ENCODE measurements around a stretch of chr5.

DNA sequence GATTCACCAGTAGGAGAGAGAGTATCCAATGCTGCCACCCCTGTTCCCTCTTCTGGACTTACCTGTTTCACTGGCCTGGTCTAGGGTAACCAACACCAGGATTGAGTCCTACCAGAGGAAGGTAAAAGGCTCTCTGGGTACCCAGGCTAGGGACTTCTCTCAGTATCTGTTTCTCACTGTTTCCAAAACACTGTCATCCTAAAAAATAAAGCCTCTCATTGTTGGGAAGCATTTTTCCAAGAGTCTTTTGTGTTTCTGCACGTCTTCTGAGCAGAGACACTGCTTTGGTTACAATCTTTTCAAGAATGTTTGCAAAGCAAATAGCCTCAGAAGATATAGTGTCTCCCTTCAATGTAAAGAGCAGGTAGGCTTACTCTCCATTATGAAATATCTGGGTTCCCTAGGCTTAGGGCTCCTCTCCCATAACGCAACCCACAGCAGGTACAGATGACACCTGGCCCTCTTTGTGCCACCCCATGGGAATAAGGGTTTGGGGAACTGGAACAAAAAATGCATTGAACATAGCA, 30.0 kb upstream of the GABRP start:
- PRO-cap: no peak

DNA sequence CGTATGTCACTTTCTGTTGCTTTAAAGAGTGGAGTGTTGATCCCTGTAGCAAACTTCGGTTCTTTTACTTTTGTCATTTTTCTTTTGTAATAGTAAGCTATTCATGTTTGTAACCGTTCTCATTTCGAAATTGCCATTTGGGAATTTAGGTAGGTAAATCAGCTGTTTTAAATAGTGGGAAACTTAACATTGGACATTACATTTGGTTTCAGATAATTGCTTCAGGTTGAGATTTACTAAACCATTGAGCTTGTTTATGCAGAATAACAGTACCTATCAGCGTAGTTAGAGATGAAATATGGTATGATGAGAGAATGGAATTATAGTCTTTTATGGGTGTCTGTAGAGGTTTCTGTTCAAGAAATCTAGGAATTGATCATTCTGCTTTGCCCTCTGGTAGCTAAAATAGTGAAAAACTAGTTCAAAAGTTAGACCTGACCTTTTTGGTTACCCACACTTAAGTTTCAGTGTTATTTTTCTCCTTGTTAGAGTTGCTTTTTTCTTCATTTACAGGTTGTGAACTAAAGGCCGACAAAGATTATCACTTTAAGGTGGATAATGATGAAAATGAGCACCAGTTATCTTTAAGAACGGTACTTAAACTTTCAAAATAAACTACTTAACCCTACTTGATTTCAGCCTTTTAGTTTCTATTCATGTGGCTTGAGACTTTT, 2.0 kb downstream of the NPM1 start:
- PRO-cap: no peak

- PRO-cap: no peak
Measured at GRCh38 chr5:171570175-171570918, 150.9 kb downstream of the FGF18 start.

GRCh38 chr5:171578206-171578749, 158.8 kb downstream of the FGF18 start:
- PRO-cap: no peak

- PRO-cap: no peak
Measured at GRCh38 chr5:171737604-171738277, 47.9 kb upstream of the SMIM23 start.

GRCh38 chr5:172063476-172063829, 57.0 kb upstream of the FBXW11 start:
- PRO-cap: no peak

- PRO-cap: no peak
Measured at GRCh38 chr5:172111045-172111771, 76.8 kb downstream of the STK10 start.

GRCh38 chr5:172189381-172189868, 1.4 kb upstream of the STK10 start:
- PRO-cap: no peak

GRCh38 chr5:172384339-172384552, 70.1 kb downstream of the SH3PXD2B start:
- PRO-cap: no peak

- PRO-cap: no peak
Measured at GRCh38 chr5:172411310-172411804, 43.0 kb downstream of the SH3PXD2B start.

GRCh38 chr5:172607119-172607903, 33.8 kb upstream of the NEURL1B start:
- PRO-cap: no peak

DNA sequence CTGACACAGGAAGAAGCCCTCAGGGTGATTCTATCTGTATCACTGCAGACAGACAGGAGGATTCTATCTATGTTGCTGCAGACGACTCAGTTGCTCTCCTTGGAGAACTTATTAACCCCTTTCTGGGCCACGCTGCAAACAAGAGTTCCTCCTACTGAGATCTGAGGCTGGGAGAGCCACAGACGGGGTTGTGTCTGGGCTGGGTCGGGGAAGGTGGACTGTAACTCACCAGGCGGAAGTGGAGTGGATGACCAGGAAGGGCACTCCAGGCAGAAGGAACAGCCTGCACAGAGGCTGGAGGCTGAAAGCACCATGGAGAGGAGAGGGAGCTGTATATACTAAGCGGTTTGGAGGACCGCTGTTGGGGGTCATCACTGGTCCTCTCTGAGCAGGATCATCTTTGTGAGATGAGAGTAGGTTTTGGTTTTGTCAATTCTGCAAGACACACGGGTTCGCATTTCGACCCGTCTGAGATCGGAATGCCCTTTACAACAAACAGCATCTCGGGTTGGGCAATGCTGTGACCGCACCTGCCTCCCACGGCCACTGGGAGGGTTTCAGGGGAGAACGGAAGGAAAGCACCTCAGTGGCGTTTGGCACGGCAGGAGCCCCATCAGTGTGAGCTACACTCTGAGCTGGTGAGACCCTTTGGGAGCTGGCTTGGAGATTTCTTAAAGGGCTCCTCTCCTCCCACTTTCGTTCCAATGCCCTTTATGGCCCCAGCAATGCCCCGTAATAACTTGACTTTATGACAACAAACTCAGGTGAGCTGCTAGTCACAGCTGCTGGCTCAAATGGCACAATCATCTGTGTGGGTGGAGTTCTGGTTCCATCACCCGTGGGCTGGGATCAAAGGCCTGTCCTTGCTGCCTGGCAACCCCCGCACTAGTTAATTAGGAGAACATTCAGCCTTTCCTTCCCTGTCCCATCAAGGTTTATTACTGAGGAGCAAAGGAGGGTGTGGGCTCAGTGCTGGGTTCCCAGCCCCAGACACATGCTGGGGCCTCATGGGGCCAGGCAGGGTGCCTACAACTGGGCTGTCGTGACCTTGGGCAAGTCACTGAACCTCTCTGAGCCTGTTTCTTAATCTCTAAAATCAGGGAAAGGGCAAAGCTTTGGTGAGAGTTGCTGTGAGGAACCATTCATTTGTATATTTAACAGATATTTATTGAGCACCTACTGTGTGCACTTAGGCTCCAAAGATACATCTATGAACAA, 18.6 kb upstream of the NEURL1B start:
- PRO-cap: no peak

DNA sequence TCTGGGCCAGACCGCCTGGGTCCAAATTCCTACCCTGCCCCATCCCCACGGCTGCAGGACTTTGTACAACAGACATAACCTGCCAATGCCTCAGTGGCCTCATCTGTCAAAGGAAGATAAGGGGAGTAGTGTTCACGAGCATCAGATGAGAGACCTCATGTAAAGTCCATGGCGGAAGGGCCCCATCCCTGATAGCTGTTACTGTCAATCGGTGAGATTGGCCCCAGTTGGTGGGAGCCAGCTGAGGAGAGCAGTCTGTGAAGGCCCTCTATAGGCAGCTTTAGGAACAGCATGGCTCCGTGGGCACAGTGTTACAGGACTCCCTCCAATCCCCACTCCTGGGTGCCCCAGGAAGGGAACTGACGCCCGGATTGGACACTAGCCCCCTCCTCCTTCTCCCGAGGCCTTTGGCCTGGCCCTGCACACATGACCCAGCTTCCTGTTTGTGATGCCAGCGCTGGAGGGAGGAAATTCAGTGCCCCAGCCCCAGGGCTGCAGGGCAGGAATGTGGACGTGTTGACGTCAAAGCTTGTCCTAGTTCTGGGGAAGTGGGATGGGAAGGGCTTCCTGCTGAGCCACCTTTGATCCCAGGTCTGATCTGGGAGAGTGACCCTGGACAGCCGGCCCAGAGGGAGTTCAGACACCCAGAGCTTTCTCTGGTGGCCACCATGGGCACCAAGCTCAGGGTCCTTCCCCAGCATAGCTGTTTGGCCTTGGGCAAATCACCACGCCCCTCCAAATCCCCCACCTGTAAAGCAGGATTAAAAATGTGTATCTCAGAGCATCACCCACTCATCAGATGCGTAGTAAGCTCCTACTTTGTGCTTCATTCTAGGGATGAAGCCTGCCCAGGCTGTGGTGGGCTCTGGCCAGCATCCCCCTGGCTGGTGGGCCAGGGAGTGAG, 56.1 kb downstream of the DUSP1 start:
- PRO-cap: no peak

GRCh38 chr5:172720091-172720361, 51.0 kb downstream of the DUSP1 start:
- PRO-cap: no peak

DNA sequence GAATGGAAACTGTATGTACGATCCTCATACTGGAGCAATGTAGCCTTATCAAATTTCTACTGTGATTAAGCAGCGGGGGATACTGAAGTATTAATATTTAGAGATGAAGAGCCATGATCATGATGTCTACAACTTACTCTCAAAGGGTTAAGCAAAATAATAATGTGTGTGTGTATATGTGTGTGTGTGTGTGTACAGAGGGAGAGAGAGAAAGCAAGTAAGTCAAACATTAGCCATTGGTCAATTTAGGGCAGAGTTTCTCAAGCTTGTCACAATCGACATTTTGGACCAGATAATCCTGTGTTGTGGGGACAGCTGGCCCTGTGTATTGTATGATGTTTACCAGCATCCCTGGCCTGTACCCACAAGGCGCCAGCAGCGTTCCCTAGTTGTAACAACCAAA, 46.4 kb downstream of the DUSP1 start:
- PRO-cap: no peak

- PRO-cap: bidirectional peak, plus-strand start at chr5:172758367, minus-strand start at chr5:172758208
Measured at GRCh38 chr5:172757959-172759192, 12.6 kb downstream of the DUSP1 start.

DNA sequence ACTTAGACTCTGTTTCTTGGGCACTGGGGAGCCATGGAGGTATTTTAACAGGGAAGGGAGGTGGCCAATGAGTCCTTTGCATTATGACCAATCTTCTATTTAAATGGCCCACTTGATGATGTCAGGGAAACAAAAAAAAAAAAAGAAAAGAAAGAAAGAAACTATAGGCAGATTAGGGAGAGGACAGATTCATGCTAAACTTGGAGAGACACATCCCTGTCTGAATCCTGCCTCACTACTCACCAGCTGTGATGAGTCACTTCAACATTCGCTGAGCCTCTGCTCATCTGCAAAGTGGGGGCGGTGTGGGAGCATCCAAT, 17.2 kb upstream of the ERGIC1 start:
- PRO-cap: no peak

GRCh38 chr5:172833351-172834072, 539 bp upstream of the ERGIC1 start:
- PRO-cap: no peak

DNA sequence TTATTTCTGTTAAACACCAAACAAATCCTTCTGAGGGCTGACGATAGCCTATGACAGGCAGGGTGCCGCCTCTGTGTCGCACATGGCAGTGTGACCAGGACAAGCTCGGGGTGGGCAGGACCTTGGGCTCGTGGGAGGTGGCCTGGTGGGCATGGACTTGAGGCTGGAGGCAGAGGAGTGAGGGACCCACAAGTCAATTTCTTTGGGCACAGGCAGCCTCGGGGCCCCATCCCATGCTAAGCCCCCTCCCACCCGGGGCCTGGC, 10.3 kb downstream of the ERGIC1 start:
- PRO-cap: no peak

- PRO-cap: no peak
Measured at GRCh38 chr5:172850296-172850560, 16.2 kb downstream of the ERGIC1 start.

Measured in pulmonary artery (tissue), 1 donor.